ENCODE measurements around a stretch of chr7.

DNA sequence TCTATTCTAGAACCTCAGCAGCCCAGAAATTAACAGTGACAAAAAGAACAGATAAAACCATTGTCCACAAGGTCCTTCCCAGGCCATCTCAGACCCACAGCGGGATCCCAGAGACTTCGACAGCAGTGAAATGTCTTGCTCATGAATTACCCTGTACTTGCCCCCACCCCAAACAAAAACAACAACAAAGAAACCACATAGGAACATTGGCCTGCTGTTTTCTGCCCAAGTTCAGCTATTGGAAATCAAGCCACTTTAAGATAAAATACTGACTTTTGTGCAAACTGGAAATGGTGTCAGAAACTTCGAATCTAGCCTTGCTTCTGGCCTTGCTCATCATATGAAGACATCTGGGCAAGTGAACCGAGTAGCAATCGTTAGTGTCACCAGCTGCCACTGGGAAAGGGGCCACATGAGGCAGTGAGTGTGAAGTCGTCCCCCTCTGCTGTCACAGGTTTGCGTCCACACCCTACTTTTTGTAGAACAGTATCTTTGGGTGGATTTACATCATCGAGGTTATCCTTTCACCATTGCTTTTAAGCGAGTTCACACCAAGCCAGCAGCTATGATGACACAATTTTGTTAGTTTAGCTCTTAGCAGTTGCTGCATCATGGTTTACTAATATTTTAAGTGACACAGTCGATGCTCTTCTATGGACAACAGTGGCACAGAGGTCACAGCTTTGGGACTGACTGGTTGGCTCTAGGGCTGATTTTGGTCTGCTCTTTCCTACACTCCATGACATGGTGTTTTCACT is 114.7 kb downstream of the SMURF1 start:
- PRO-cap, result no peak

DNA sequence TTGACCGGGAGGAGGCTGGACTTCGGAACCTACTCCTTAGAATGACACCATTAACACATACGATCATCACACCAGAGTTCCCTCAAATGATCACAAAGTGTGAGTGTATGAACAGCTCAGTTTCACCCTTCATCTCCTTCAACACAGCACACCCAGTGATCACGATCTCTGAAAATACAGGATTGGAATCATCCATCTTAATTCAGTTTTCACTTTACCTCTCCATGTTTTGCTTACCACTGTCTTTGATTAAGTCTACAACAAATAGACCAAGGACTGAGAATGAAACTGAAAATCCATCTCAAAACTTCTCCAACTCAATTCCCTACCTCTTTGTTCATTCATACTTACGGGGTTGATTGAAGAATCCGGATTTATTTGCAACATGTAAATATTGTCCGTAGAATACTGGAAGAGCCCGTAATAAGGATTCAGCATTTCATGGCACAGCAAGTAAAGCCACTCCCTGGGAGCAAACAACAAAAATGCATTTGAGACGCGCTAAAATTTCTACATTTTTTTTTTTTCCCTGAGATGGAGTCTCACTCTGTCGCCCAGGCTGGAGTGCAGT is 102.1 kb downstream of the SMURF1 start:
- PRO-cap, result no peak

- PRO-cap, result no peak
Observed at GRCh38 chr7:99047316-99048183, 96.4 kb downstream of the SMURF1 start.

DNA sequence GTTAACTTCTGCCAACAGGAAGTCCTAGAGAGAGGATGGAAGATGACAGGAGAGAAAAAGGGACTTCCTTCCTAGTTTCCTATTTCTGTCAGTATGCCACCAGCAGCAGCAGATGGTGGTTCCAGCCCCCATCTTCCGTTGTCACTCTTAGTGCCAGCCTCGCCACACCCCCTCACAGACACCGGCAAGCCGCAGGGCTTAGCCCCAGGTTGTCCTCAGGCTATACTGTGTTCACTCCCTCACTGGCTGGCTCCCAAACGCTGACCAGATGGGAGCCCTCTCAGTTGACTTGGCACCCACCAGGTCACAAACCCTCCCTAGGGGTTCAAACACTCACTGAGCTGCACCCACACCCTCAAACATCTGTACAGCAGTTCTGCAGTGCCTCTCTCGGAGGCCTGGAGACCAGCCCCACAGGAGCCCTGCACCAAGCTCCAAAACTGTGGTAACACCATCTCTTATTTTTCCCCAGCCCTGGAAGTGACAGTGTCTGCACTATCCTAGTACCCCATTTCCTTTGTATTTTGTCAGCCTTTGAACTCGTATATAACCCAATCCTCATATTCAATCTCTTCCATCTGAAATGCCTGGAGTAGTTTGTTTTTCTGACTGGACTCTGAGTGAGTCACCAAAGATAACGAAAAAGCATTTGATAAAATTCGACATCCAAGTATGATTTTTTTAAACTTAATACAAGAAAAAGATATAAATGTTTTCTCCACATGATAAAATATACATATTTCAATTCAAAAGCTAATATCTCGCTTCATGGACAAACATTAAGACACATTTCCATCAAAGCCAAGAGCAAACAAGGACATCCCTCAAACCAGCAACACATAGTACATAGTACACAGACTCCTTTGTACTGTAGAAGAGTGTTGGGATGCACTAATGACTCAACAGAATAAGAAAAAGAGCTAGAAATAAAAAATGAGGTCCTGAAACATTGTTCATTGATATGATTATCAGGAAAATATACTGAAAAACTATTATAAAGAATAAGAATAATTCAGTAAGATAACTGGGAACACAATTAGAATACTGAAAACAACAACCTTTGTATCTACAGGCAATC is 34.5 kb downstream of the SMURF1 start:
- PRO-cap, result no peak

GRCh38 chr7:99210065-99210763 is 2.3 kb upstream of the KPNA7 start:
- PRO-cap, result unidirectional peak, minus-strand start at chr7:99210281

DNA sequence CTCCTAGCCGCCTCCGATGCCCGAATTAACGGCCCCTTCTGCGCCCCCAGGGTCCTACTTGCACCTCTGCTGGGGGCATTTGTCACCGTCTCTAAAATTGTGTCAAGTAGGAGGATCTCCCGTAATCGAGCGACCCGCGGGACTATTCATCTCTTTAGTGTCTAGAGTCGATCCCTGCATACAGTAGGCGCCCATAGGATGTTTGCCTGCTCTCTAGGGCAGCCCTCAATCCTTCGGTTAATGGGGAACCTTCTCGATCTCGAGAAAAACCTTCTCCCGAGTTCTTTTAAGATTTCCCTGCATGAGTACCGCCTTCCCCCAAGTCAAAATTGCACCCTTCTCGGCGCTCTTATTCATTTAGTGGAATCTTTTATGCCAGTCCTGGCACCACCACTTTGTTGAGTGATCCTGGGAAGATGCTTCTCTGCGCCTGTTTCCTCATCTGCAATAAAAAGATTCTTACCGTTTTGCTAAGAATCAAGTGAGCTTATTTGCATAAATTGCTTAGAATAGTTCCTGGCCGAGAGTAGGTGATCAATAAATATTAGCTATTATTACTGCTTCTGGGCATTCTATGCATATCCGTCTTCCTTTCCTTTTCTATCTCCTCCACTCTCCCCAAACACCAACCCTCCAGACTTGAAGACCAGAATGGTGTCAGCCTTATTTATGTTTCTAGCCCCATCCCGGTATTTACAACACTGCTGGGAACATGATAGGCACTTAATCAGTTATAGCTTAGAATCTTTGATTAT is 693 bp downstream of the ARPC1A start:
- PRO-cap, result no peak

DNA sequence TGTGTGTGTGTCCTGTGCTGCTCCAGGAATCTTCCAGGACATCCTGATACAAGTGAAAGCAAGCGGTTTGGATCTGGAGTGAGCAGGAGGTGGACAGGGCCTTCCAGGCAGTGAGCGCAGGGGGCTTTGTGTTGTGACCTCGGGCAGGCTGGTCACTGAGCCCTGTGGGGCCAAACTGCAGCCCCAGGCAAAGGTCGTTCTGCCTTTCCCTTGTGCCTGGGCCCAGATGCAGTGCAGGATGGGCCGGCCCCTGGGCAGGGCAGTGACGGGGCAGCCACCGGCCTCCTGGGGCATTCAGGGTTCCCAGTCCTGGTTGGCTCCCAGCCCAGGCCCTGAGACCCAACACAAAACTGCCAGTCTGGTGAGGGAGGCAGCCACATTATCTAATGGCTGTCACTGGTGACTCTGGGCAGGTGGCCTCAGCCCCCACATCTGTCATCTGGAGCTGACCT is 7.1 kb downstream of the ARPC1B start:
- PRO-cap, result no peak

DNA sequence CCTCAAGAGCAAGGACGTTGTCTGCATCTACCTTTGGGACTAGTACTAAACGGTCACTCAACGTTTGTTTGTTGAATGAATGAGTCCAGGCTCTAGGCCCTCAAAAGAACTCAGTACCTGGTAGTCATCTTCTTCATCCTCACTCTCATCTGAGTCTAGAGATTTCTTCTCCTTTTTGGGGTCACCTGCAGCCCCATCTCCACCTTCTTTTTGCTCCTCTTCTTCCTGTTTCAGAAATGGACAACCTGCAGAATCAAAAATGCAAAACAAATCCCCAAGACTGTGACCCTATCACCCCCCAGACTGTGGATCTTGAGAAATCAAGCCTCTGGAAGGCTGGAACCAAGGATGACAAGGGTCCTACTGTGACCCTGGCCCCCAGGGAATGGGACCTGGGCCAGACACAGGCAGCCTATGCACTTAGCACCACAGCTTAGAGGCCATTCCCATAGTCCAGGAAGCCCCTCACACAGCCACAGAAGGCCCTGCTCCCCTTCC is 5.1 kb downstream of the PDAP1 start:
- PRO-cap, result no peak

DNA sequence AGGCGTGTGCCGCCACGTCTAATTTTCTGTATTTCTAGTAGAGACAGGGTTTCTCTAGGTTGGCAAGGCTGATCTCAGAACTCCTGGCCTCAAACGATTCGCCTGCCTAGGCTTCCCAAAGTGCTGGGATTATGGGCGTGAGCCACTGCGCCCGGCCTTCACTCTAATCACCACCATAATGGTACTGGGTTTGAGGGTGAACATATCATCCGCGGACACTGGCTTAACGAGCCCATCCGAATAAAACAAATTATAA is 645 bp downstream of the FAM200A start:
- PRO-cap, result no peak

- PRO-cap, result no peak
Observed at GRCh38 chr7:99558159-99558360, 382 bp upstream of the ZNF655 start.

- PRO-cap, result no peak
Observed at GRCh38 chr7:99561598-99562103, 3.2 kb downstream of the ZNF655 start.

GRCh38 chr7:99617130-99617825 is 532 bp downstream of the ZSCAN25 start:
- PRO-cap, result no peak

- PRO-cap, result no peak
Observed at GRCh38 chr7:99695079-99695549, 15.3 kb upstream of the CYP3A5 start.

- PRO-cap, result no peak
Observed at GRCh38 chr7:99891694-99892873, 15.3 kb upstream of the OR2AE1 start.

DNA sequence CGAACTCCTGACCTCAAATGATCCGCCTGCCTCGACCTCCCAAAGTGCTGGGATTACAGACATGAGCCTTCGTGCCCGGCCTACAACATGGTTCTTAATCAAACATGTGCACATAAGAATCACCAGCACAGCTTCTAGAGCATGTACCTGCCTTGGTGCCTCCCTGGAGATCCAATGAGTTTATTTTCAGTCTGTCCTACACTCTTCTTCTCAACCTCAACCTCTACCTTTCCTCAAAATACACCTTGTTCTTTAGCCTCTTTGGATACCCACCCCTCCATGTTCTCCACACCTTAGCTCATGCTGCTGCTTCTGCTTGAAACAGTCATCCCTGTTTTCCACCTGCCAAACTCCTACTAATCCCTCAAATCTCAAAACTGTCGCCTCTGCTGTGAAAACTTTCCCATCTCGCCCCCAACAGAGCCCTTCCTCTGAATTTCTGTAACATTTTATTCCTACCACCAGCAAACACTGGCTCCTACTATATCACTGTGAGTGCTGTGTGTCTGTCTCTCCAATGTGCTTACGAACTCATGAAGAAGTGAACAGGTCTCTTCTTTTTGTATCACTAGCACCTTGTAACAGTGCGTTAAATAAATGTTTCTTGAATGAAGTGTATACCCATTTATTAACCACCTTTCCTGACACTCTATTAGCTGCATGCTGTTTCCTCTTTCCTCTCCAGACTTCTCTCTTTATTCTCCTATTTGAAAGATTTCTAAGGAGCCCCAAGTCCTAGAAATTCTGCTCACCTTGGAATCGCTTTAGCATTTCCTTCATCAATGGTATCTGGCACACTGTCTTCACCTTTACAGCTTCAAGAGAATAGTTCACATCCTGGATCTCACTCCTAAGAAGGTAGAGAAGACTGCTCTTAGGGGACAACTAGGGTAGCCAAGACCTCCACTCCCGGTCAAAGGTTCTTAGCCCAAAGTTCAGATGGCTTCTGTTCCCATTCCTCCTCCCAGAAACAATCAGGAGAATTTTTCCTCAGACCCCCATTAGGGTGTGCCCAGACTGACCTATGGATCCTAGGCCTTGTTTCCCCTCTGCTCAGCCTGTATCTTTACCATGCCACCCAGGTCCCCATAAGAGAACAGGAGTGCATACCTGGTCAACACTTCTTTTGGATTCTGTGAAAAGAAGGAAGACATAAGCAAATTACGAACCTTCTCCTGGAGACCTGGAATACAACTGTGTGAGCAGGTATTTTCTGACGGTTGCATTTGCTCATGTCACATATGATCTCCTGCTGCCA is 16.4 kb downstream of the TRIM4 start:
- PRO-cap, result no peak

GRCh38 chr7:99908473-99908920 is 10.8 kb downstream of the TRIM4 start:
- PRO-cap, result no peak

DNA sequence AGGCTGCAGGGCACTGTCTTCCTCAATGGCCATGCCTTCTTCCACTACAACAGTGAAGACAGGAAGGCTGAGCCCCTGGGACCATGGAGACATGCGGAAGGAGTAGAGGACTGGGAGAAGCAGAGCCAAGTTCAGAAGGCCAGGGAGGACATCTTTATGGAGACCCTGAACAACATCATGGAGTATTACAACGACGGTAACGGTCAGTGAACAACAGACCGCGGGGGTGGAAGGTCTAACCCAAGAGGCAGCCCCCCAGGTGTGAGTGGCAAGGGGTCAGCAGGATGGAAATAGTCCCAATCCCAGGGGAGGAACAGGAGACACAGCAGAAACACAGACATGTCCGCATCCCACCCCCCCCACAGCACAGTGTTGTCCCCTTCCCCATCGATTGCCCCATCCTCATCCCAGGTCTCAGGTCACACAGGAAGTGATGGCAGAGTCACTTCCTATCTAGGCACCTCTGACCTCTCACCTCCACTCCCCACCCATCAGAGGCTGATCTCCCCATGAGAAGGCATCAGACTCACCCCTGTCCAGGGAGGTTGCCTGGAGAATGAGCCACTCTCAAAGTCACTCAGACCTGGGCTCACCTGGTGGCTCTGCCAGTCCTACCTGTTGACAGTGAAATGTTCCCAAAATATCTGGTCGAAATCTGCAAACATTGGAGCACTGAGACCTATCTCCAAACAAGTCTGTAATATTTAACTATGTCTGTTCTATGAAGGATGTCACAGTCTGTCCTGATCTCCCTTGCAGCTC is 7.6 kb upstream of the AZGP1 start:
- PRO-cap, result no peak

DNA sequence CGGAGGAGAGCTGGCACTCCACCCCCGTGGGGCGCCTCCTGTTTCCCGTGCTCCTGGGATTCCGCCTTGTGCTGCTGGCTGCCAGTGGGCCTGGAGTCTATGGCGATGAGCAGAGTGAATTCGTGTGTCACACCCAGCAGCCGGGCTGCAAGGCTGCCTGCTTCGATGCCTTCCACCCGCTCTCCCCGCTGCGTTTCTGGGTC is 16.5 kb upstream of the AZGP1 start:
- PRO-cap, result no peak

DNA sequence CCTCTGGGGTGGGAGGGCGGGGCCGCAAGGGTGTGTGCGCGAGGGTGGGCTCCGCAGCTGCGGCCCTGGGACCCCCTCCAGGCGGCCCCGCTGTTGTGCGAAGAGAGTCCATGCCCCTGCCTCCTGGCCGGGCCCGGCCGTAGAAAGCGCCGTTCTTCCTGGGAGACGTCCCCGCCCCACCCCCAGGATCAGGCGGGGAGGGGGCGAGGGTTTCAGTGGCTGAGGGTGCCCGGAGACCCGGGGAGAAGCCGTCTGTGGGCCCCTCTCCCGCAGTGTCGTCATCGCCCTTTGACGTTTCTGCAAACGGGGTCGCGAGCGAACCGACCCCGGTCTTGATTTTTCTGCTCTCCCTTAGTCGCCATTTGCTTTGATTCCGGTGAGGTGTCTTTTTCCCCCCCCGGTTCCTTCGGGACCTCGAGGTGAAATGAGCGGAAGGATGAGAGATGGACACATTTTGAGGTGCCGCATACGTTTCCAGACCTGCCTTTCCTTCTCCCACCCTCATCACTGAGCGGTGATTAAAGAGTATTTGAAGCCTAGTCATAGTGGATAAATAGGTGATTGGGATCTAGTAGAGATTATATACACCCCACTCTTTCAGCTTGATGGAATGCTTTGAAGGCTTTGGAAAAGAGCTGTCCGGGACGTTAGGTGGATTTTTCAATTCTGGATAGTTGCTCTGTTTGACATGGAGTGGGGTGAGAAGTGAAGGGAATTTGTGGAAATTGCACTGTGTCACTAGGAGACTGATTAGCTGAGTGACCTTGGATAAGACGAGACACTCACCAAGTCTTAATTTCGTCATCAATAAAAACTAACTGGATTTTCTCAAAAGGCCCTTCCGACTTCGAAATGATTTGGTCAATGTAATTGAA is 585 bp downstream of the ZKSCAN1 start:
- PRO-cap, result no peak

DNA sequence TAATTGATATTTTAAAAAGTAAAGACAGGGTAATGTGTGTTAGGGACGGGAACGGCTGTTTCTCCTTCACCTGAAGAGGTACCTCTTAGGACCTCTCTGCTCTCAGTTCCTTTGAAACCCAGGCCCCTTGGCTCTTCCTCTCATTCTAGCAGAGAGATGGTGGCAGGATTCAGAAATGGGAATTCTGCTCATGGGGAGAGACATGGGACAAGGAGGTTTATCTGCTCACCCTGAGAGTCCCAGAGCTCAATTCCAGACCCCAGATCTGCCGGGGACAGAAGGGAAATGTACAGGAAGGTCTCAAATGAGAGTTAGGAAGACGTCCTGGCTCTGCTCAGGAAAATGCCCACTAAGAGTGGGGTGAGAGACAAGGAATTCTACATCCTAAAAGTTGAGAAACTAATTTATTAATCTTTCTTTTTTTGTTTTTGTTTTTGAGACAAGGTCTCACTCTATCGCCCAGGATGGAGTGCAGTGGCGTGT is 8.6 kb downstream of the ZNF3 start:
- PRO-cap, result no peak

Measured in bronchus (tissue), 1 donor.